Epithelial cell of alveolus of lung (primary cell): ENCODE measurements around the gene MAP3K13.

GRCh38 chr3:185153308-185154053 lies 621 bp upstream of the C3orf70 start:
- RAMPAGE, long total RNA = no peak
- RRBS = no CpG with 5 or more reads among the region's 51 CpGs

- RAMPAGE, long total RNA = no peak
- RRBS = no CpG with 5 or more reads among the region's 7 CpGs
Observed at GRCh38 chr3:185216146-185216907, 37.5 kb downstream of the EHHADH start.

- RAMPAGE, long total RNA = no peak
- RRBS = no CpG with 5 or more reads among the region's 2 CpGs
Observed at GRCh38 chr3:185317862-185318498, 45.0 kb upstream of the MAP3K13 start.

- RAMPAGE, long total RNA = no peak
- RRBS = no CpG with 5 or more reads among the region's 25 CpGs
Observed at GRCh38 chr3:185362746-185363947, at the start of gene MAP3K13. MAP3K13 (plus strand) TSS chr3:185363136.

GRCh38 chr3:185439105-185439629 lies 59.7 kb downstream of the TMEM41A start:
- RAMPAGE, long total RNA = no peak
- RRBS = no CpG with 5 or more reads among the region's 2 CpGs

DNA sequence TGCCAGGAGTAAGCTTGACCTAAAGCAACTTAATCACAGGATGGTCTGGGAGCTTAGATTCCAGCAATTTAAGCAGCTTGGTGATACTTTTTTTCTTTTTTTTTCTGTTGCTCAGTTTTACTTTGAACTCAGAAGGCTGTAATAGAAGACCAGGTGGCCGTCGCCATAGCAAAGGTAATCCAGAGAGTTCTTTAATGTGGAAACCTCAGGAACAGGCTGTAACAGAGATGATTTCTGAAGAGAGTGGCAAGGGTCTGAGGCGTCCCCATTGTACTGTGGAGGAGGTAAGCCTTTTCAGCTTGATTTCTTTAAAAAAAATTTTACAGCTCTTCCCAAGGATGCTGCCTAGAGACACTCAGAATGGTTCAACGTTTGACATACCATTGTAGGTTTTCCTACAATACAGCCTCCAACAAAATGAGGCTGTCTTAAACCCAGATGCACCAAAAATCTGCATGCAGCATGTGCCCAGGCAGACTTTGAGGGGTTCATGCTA lies 20.2 kb downstream of the SENP2 start:
- RAMPAGE, long total RNA = no peak
- RRBS = no CpG with 5 or more reads among the region's 4 CpGs

- RAMPAGE, long total RNA = no peak
- RRBS = no CpG with 5 or more reads among the region's 9 CpGs
Observed at GRCh38 chr3:185656164-185656889, 70.2 kb downstream of the SENP2 start.

DNA sequence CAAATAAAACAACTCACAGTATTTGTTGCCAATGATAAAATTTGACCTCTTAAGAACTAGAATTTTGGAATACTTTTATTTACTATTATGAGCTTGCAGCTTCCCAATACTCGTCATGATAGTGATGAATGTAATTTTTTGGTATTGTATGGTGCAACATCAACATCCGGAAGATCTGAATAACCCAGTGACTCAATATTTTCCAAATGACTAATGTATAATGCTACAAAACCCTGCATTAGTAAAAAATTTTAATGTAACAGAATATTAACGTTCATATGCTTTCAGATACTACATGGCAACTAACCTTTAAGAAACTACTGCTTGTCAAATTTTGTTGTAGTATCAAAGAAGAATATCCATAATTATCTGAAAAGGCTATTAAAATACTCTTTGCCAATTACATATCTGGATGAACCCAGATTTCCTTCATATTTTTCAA lies 95.4 kb downstream of the IGF2BP2 start:
- RAMPAGE, long total RNA = no peak
- RRBS = no CpG with 5 or more reads among the region's 3 CpGs

GRCh38 chr3:185918924-185919663 lies 18.7 kb downstream of the TRA2B start:
- RAMPAGE, long total RNA = no peak
- RRBS = no CpG with 5 or more reads among the region's 3 CpGs

DNA sequence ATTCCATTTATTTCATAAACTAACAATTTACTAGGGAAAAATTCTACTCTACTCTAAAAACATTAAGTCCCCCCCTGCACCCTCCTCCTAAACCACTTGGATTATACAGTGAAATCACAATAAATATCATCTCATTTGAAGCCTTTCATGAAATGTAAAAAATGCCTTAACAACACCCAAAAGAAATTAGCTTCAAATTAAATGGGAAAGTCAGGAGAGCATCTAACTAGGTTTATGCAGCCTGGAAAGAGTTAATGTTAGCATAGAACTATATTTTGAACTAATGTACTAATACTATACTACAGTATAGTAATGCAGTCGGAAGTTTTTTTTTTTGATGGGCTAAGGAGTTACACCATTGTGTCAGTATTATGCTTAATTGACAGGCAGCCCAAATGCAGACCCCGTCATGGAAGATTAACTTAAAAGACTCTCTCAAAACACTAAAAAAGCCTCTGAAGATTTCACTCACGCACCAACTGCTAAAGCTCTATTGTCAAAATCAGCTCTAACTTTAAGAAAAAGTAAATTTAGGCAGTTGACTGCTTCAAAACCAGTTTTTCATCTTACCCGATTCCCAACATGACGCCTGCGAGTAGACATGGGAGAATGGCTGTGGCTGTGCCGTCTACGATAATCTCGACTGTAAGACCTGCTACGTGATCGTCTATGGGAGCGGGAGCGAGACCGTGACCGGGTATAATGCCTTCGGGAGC lies 12.8 kb downstream of the TRA2B start:
- RAMPAGE, long total RNA = no peak
- RRBS = no CpG with 5 or more reads among the region's 16 CpGs

DNA sequence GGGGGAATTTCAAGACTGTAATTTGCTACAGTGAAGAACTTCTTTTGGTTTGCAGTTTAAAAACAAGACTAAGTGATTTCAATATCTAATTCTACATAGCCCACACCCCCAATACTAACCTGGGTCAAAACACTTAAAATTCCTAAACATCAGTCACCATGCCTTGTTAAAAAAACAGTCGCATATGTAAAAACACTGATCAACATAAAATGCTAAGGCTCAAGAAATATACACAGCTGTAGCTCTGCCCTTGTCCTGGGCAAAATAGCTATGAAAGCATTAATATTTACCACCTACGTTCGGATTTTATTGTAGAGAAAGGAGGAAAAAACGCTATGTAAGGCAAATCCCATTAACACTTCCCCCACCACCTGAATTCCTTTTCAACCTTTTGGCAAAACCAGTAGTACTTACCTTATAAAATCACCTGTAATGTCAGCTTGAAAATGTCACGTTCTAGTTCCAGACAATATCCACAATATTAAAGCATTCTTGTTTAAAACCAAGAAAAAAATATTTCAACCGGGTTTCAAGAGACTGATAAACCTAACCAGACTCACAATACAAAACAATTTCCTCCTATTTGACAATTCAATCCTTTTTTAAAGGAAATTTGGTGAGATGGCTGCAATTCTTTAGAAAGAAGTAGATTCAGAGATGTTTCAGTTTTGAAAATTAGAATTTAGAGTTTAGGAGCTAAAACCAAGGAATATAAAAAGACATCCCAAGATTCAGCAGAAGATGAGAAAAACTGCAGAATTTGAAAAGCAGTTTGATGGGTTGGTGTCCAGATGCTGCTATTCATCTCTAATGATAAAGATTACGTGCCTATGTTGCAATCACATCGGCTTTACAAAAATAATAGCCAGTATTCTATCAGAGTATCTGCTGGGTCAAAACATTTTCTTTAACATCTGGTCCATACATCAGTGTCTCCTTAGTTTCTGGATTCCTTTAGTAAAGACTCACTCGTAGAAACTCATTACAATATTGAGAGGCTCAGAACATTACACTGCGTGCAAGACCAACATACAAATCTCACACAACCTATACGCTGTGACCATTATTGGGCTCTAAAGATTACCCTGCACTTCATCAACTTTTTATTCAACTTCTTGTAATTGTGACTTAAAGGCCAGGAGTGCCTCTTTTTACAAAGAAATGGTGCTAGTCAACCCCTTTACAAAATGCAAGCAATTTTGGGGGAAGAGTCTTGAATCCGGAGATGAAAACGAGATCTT lies 3.4 kb downstream of the TRA2B start:
- RAMPAGE, long total RNA = no peak
- RRBS = no CpG with 5 or more reads among the region's 13 CpGs

DNA sequence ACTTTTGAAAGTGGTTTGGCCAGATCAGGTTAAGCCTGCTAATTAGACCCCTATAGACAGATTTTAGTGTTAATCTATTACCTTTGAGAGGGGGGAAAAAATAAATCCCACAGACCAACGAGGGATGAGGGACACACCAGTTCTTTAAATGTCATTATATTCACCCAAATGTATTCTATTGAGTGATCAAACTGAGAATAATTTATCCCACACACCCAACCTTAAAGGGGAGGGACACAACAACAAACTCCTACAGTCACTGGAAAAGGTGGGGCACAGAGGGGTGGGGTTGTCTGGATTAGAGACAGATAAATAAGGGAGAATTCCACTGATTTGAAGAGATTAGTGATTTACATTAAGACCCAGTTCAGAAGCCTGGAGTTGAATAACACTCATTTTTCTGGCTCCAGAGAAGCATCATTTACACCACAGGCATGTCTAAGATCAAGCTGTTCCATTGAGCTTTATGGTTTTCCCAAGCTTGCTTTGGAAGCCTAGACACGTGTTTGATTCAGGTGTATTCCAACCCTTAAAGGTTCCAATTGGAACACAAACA lies 2.5 kb downstream of the TRA2B start:
- RAMPAGE, long total RNA = no peak
- RRBS = no CpG with 5 or more reads among the region's 2 CpGs

DNA sequence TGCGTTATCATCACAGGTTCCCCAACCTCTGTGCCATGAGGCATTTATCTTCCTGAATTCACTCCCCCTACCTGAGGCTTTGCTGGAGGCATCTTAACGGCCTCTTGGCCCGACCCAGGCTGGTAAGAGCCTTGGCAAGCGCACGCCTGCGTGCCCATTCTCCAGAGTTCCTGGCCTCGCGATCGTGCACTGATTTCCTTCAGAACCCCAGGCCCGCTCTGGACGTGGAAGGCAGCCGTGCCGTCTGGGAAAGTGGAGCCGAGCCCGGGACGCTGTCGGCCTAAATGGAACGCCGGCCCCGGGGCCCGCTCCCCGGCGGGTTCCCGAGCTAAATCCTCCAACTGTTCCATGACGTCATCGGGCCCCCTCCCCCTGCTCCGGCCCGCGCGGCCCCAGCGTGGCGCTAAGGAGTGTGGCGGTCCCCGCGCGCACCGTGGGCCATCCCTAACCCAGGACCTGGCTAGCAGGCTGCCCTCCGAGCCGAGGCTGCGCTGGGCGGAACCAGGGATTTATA lies 84.6 kb upstream of the ETV5 start:
- RAMPAGE, long total RNA = no peak
- RRBS = 1% methylated on average over 6 of the region's 41 CpGs

- RAMPAGE, long total RNA = no peak
- RRBS = 4% methylated on average over 2 of the region's 13 CpGs
Observed at GRCh38 chr3:186259548-186259995, 102.5 kb downstream of the DGKG start.

DNA sequence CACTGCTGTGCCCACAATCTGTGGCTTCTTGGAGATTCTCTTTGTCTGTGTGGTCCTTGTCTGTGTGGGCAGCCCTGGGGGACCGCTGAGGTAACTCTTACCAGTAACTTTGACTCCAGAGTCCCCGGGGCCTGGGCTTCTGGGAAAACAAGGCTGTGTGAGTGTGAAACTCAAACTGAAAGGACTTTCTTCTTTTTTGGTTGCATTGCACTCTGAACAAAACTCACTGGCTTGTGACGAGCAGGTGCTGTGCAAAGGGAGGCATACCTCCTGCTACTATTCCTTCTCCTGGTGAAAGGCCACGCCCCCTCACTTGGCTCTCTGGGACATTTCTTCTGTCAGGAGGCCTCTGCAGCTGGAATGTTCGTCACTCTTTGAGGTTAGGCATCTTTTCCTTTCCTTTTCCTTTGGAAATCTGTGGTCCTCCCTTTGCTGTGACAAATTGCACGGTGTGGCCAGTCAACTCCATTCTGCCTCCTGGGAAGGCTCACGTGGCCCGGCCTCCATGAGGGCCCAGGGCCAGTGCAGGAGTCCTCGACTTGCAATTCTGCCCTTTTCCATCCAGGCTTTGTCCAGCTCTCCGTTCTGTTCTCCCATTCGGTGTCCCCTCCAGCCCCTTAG lies 22.6 kb downstream of the CRYGS start:
- RAMPAGE, long total RNA = no peak
- RRBS = no CpG with 5 or more reads among the region's 11 CpGs

DNA sequence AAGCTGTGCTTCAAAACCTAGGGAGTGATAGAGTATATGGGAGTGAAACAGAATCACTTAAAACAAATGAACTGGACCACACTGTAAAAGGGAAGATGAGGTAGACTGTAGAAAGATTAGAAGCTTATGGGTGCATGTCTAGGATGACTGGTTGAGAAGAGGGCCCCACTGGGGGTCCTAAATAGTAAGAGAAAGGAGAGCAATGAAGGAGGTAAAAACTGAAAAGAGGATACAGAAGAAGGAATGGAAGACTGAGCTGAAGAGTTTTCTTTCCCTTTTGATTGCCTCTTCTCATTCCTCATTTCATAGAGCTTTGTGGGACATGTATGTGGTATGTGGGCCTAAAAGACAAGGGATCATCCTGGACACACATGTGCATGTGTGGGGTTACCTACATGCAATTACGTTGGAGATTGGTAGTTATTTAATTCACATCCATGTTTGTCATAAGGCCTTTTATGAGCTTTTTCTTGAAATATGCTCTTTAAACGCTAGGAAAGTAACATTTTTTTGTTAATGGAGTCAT lies 14.3 kb downstream of the DNAJB11 start:
- RAMPAGE, long total RNA = no peak
- RRBS = no CpG with 5 or more reads among the region's 2 CpGs

GRCh38 chr3:186741872-186742564 lies 24.9 kb downstream of the KNG1 start:
- RAMPAGE, long total RNA = no peak
- RRBS = no CpG with 5 or more reads among the region's 7 CpGs

DNA sequence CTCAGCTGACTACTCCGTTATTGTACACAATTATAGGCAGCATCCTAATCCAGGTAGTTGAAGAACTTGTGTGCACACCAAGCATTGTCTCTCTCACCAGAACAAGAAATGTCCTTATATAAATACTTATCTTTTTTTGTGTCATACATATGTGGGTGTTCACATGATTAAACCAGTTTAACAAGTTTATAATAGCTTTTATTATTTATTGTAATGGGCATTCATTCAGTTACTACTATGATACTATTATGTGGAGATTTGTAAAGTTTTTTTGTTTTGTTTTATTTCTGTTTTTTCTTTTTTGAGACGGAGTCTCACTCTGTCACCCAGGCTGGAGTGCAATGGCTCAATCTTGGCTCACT lies 2.5 kb upstream of the RFC4 start:
- RAMPAGE, long total RNA = no peak
- RRBS = no CpG with 5 or more reads among the region's 2 CpGs

GRCh38 chr3:186822101-186822393 lies 15.8 kb upstream of the RFC4 start:
- RAMPAGE, long total RNA = no peak
- RRBS = no CpG with 5 or more reads among the region's 4 CpGs

- RAMPAGE, long total RNA = no peak
- RRBS = no CpG with 5 or more reads among the region's 9 CpGs
Observed at GRCh38 chr3:186946468-186947045, 16.2 kb downstream of the ST6GAL1 start.